ENCODE results near the genes ITGA3, MRPL27, EPN3 and ANKRD40.

DNA sequence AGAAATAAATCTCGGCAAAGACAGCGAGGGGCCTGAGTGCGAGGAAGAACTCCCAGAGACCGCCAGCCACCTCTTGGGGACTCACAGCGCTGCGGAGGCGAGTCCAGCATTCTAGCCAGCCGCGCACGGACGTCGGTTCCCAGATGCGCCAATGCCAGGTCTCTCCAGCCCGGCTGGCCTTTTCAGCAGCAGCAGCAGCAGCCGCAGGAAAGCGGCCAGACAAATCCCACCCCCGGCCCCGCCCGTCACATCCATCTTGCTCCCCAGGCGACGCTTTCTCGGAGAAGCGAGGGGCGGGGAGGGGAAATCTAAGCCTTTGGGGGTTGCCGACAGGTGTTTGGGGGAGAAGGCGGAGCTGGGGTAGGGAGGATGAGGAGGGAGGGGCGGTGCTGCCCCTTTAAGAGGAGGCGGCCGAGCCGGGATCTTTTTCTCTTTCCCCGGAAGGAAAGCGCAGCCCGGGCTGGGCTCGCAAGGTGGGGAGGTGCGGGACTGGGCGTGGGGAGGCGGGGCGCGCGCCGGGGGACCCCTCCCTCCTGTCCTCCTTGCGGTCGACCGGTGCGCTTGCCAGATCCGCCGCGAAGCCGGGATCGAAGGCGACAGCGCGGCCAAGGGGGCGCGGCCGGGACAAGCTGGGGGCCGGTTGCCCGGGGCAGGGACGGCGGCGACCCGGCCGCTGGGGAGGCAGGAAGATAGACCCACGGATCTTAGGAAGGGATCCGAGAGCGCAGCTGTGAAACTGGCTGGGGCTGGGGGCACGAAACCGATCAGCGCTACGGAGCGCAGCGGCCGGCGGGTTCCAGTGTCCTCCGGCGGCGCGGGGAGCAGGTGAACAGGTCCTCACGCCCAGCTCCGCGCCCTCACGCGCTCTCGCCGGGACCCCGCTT is at the start of gene ITGA3:
TSS of gene ITGA3 (plus strand) at position 567 of the 884 bp plus-strand sequence.
- PRO-cap, result bidirectional peak, plus-strand start at position 567 of the sequence, minus-strand start at position 156 of the sequence

DNA sequence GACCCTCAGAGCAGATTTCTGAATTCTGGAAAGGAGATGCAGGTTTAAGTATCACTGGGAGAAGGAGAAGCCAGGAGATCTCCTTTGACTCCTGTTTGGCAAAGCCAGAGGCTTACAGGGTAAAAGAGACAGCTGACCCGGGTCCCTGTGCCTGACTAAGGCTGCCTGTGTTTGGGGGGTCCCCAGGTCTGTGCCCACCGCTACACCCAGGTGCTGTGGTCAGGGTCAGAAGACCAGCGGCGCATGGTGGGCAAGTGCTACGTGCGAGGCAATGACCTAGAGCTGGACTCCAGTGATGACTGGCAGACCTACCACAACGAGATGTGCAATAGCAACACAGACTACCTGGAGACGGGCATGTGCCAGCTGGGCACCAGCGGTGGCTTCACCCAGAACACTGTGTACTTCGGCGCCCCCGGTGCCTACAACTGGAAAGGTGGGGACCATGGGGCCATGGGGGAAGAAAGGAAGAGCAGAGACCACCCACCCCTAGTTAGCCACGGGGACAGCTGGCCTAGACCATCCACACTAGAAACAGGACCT is 12.0 kb downstream of the ITGA3 start:
- PRO-cap, result no peak

GRCh38 chr17:50116971-50117660 is 12.8 kb downstream of the SAMD14 start:
- PRO-cap, result no peak

- PRO-cap, result no peak
Measured at GRCh38 chr17:50146504-50147272, 3.8 kb downstream of the PPP1R9B start.

DNA sequence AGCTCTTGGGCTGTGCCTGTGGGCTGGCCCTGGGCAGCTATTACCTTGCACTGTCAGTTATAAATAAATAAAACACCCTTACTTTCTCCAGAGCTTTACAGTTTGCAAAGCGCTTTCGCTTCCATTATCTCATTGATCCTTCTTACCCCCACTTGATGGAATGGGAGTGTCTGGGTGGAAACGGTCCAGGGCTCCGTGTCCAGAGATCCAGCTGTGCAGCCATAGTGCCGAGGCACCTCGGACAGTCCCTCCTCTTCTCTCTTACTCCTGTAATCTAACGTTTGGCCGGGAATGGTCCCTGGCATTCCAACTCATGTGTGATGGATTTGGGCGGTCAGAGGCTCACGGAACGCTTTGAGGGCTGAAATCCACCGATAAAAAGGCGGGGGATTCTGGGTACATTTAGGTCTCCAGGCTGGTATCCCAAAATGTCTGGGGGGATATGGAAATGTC is 4.9 kb upstream of the SGCA start:
- PRO-cap, result no peak

DNA sequence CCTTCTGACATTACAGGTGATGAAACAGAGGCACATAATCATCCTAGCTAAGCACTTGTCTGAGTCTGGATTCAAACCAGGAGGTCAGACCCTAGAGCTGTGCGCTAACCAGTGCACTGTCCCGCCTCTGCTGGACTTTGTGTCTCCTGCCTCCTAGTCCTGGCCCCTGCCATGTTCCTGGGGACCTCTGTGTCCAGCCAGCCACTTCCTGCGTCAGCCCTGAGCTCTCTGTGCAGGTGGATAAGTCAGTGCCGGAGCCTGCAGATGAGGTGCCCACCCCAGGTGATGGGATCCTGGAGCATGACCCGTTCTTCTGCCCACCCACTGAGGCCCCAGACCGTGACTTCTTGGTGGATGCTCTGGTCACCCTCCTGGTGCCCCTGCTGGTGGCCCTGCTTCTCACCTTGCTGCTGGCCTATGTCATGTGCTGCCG is 4.1 kb downstream of the SGCA start:
- PRO-cap, result unidirectional peak, plus-strand start at position 244 of the sequence

DNA sequence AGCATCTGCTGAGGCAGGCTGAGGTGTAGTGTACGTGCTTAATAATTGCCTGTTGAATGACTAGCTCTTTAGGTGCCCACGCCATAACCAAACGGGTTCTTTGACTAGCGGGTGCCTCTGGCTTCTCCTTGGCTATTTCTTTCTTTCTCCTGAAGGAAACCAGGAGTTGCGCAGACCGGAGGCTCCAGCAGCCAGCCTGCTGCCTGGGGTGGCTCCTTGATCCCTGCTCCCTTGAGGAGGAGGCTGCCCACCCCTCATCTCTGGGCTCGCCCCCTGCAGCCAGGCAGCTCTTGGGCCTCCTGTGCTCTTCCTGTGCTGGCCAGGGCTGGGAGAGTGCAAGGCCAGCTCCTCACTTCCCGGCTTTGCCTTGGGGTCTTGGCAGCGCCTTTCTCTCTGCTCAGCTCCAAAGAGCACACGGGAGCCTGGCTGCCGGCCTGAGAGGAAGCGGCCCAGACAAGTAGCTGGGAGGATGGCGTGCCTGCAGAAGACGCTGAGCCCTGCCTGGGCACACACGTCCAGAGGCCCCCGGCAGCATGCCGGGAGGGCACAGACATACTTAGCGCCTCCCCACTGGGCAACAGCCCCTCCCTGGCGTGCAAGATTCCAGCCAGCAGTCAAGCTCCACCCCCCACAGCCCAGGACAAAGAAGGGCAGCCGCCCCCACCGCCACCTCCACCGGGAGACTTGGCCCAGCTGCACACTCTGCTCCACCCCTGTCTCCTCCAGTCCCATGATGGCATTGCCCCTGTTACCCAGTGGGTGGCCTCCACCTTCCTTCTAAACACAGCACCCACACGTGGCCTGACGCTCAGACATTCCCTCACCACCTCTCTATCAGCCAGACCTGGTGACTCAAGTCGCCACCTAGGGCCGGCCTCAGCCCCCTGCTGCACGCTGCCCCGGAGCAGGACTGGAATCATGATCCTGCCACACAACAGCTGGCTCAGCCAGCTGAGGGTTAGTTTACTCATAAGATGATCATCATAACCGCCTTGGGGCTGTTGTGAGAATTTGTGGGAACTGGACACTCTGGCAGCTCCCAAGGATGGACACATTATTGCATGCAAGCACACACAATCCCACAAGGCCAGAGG is 12.2 kb downstream of the SGCA start:
- PRO-cap, result no peak

DNA sequence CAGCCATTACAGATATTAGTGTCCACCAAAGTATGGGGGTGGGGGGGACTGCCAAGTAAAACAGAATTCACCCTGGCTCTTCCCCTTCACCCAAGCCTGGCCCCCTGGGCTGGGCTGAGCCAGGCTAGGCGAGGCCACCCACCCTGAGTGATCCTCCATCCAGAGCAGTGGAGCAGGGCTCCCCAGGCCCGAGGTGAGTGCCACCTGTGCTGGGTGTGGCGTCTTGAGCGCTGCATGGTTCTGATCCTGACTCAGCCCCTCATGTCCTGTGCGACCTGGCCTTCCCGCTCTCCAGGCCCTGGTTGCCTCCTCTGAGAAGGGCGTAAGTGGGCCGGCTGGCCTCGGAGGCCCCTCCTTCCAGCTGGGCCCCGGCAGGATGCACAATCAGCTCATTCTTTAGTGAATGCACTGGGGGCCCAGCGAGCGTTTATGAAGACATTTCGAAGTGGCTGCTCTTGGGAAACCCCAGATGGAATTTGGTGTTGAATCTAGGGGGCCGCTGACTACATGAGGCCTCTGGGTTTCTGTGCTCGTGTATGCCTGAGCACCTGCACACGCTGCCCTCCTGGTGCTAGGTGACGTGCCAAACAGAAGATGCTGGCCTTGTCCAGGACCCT is 3.8 kb upstream of the TMEM92 start:
- PRO-cap, result no peak

- PRO-cap, result no peak
Measured at GRCh38 chr17:50283801-50284300, 9.6 kb downstream of the TMEM92 start.

- PRO-cap, result no peak
Measured at GRCh38 chr17:50287351-50287768, 13.1 kb downstream of the TMEM92 start.

DNA sequence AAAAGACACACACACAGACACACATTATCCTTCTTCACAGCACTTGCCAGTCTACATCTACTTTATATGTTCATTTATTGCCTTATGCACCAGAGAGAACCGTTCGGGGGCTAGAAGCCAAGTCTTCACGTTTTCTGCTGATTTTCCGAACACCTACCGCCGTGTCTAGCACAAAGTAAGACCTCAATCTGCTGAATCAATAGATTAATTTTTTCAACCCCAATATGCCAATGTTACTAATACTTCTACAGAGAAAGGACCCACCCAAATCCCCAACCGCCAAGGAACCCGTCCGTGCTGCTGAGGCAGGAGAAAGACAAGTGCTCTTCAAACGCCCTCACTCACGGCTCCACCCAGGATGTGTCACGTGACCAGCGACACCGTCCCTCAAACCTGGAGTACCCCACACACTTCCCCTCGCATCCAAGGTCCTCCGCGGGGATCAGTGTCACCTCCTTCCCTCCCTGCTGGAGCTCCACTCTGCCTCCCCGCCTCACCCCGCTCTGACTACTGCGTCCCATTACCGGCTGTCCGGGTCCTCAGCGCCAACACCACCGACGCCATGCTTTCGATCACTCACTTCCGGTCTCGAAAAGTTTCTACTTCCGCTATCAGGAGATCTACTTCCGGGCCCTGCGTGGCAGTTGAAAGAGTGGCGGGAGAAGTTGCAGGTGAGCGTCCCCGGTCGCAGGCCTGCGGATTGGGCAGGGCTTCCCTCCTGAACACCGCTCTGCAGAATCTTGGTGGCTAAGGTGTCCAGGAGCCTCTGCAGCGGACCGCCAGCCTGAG is at the start of gene MRPL27:
TSS of gene MRPL27 (minus strand) at position 578 of the 789 bp plus-strand sequence.
- PRO-cap, result unidirectional peak, minus-strand start at position 590 of the sequence

GRCh38 chr17:50419718-50420076 is 6.3 kb upstream of the ACSF2 start:
- PRO-cap, result no peak

DNA sequence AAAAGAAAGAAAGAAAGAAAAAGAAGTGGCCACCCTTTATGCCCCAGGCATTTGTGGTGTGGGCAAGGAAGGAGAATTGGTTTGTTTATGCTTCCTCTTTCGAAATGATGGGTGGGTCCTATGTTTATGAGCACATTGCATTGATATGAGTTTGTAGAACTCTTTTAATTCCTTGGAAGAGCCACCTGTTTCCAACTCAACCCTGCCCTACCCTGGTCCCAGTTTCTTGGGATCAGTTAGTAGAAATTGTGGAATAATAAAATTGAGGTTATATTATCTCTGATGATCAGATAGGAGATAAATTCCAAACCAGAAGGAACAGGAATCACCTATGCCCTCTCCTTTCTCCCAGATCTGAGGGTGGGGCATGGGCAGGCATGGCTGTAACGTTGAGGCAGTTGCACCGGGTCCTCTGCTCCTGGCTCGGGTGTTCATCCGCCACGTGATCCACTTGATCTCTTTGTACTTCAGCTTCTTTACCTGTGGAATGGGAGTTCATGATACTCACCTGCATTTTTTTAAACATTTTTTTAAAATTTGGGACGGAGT is 15.9 kb downstream of the CHAD start:
- PRO-cap, result no peak

DNA sequence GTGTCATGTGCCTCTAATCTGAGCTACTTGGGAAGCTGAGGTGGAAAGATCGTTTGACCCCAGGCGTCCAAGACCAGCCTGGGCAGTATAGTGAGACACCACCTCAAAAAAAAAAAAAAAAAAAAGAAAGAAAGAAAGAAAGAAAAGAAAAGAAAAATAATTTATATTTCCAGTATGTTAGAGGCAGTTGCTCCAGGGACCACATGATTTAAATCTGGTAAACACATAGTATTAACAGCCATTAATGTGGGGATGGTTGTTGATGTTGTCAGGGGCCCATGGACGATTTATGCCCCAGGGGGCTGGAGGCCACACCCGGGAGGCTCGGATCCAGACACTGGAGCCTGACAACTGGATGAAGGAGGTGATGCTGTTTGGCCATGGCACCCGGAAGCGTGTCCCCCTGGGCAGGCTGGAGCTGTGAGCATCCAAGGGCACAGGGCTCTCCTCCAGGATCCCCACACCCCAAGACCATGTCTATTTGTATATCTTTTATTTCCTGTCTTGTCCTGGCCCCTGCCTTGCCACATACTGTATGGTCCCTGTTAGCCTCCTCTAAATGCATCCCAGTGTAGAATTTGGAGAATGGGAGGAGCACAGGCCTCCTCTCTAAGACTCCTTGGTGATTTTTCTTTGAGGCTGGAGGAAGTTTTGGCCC is 4.5 kb downstream of the RSAD1 start:
- PRO-cap, result no peak

- PRO-cap, result no peak
Measured at GRCh38 chr17:50514893-50515245, 6.6 kb downstream of the MYCBPAP start.

GRCh38 chr17:50532568-50532954 is at the start of gene EPN3:
Gene EPN3 (plus strand): TSS chr17:50532735.
- PRO-cap, result no peak

GRCh38 chr17:50583626-50584474 is 23.3 kb downstream of the CACNA1G start:
- PRO-cap, result no peak

GRCh38 chr17:50690565-50691329 is 17.0 kb downstream of the ANKRD40 start:
- PRO-cap, result no peak

- PRO-cap, result bidirectional peak, plus-strand start at chr17:50707318, minus-strand start at chr17:50707243; bidirectional peak, plus-strand start at chr17:50708041, minus-strand start at chr17:50707635
Measured at GRCh38 chr17:50707090-50708399, at the start of gene ANKRD40. Gene ANKRD40 (minus strand): TSS chr17:50707914.

DNA sequence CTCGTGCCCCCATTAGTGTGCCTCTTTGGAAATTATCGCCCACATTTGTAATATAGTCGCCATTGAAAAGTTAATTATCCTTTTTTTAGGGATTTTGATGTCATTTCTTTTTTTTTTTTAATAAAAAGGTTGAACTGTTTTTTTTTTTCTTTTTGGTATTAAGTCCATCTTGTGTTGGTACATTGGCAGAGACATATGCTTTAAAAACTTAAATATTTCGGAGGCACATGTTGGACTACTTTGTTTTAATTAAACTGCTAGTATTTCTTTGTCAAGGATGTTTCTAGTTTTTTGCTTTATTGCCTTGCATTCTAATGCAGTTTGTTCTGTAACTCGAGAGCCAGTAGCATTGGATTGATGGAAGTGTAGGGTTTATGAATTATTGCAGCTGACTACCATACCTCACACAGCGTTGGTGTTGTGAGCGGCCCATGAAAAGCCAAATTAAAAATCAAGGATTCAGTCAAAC is 16.4 kb downstream of the ANKRD40CL start:
- PRO-cap, result no peak